Cardiac atrium fibroblast (primary cell): ENCODE data around the genes USH1G, NT5C and SLC25A19.

DNA sequence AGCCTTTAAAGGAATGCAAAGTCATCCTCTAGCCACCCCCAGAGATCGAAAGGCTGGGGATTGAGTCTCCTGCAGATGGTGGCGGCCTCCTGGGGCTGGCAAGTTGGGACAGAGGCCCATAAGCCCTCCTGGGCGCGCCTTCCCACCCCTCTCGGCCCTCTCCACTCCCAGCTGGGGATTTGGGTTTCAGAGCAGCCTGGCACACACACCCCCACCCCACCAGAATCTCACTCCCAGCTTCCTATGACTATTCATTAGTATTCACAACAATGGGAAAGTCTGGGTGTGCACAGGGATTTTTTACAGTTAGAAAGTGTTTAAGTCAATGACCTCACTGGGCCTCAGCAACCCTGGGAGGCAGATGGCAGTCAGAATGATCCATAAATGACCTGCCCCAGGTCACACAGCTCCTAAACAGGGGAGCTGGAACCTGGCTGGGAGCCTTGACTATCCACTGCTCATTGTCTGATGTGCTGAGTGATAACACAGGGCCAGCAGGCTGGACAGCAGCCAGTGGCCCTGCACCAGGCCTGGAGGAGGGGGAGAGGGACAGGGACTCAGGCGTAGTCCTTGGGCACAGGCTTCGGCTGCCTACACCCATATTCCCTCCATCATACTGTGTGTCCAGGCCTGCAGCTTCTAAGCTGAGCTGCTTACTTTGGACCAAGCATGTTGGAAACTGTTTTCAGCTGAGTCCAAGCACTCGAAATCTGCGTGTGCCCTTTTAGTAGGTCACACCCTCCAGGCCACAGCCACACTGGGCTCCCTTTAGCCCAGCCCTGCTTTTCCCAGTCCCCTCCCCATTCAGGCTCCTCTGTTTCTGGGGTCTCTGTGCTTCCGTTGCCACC, 12.2 kb downstream of the NHERF1 start:
- RAMPAGE, long total RNA, result no peak

DNA sequence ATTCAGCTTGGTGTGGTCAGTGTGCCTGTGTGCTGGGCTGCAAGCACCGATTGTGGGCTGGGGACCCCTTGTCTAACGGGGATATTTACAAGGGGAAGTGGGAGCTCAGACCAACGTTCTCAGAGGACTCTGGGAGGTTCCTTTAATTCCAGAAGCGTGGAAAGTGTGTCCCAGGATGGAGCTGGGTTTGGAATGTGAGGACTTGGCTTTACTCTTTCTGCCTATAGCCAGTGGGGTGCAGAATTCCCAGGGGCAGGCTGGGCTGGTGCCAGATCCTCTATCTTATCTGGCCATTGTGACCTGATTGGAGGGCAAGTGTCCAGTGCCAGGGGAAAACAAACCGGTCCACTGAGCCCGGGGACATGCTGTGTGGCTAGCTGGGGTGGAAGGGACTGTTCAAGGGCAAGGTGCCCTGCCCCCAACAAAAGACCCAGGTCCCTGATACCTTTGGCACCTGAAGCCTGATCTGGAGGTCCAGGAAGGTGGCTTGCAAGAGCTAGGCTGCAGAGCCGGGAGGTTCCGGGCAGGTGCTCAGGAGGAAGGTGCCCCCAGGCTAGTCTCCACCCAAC, 6.5 kb downstream of the NAT9 start:
- RAMPAGE, long total RNA, result no peak

GRCh38 chr17:74770147-74771184, 5.7 kb downstream of the NAT9 start:
- RAMPAGE, long total RNA, result no peak

DNA sequence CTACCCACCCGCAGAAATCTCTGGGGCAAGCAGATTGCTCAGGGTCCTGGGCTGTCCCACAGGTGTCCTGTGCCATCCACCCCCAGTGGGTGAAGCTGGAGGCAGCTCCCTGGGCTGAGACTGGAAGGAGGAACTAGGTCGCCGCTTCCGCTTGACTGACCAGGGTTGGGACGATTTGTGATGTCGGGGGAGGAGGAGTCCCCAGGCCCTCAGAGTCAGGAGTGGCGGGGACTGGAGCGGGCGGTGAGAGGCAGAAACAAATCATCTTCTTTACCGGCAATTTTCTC, 25.6 kb downstream of the GRIN2C start:
- RAMPAGE, long total RNA, result no peak

DNA sequence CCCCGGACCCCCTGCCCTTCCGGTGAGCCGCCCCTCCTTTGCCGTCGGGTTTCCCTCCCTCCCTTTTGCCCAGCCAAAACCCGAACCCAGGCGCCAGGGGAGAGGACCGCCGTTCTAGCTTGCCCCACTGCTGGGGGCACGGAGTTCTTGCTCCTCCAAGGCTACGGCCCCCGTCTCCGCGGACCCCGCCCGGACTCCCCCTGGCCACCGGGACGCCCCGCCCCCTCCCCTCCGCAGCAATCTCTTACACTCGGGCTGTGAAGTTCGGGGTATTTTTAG, 250 bp downstream of the GRIN2C start:
- RAMPAGE, long total RNA, result no peak

DNA sequence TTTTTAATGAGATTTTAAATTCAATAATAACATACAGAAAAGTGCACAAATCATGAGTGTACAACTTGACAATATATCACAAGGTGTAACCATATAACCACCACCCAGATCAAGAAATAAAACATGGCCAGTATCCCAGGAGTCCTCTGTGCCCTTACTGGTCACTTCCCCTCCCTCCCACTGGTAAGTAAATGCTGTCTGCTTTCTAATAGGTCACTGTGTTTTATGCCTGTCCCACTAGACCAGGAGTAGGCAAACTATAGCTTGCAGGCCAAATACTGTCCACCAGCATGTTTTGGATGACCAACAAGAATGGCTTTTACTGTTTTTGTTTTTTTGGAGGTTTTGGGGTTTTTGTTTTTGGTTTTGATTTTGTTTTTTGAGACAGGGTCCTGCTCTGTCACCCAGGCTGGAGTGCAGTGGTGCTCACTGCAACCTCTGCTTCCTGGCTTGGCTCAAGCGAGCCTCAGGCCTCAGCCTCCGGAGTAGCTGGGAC, 1.3 kb upstream of the FDXR start:
- RAMPAGE, long total RNA, result no peak

DNA sequence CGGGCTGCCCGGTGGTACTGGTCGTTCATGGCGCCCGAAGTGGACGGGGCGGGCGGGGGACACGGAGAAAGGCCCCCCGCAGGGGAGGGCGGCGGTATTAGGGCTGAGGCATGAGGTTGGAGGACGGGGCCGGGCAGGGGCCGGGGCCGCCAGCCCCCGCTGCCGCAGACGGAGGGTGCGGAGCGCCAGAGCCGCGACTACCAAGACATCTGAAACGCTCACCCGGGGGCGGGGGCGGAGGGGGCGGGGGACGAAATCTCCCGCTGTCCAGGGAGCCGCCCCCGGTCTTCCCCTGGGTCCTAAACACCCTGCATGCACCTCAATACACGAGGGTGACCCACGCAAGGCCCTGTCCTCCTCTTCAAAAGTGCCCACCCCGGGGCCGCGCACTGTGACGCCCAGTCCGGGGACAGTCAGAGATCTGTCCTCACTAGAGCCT, at the start of gene USH1G:
USH1G (minus strand) TSS at position 211 of the 439 bp plus-strand sequence.
- RAMPAGE, long total RNA, result no peak

- RAMPAGE, long total RNA, result no peak
These were observed 16.6 kb downstream of the OTOP3 start for GRCh38 chr17:74952084-74952895.

GRCh38 chr17:75011734-75012276, 665 bp upstream of the MRPL58 start:
- RAMPAGE, long total RNA, result no peak

GRCh38 chr17:75021918-75022310, 9.4 kb downstream of the MRPL58 start:
- RAMPAGE, long total RNA, result no peak

- RAMPAGE, long total RNA, result no peak
These were observed 12.6 kb downstream of the ATP5PD start for GRCh38 chr17:75034230-75034417.

- RAMPAGE, long total RNA, result no peak
These were observed 12.7 kb downstream of the KCTD2 start for GRCh38 chr17:75059762-75060178.

DNA sequence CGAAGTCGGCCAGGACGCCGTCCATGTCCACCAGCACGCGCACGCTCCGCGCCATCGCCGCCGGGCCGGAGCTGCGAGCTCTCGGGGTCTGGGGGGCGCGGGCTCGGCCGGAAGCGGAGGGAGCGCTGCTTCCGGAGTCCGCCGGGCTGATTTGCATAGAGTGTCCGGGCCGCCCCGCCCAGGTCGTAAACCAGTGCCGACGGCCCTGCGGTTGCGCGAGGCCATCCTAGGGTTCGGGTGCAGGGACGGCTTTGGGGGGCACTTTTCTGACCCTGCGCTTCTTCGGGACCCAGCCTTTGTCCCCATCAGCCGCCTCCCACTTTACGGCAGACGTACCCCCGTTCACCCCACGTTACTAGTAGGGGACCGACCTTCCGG, at the start of gene NT5C:
NT5C (minus strand) TSS at position 90 of the 378 bp plus-strand sequence.
- RAMPAGE, long total RNA, result no peak

GRCh38 chr17:75153140-75154025, 929 bp downstream of the JPT1 start:
- RAMPAGE, long total RNA, result no peak

DNA sequence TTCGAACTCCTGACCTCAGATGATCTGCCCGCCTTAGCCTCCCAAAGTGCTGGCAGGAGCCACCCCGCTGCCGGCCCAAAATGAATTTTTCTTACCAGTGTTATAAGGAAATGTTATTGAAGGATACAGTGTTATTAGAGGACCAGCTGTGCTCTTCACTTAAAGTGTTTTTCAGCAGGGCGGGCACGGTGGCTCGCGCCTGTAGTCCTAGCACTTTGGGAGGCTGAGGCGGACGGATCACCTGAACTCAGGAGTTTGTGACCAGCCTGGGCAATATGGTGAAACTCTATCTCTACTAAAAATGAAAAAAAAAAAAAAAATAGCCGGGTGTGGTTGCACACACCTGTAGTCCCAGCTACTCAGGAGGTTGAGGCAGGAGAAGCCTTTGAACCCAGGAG, 2.5 kb downstream of the NUP85 start:
- RAMPAGE, long total RNA, result no peak

DNA sequence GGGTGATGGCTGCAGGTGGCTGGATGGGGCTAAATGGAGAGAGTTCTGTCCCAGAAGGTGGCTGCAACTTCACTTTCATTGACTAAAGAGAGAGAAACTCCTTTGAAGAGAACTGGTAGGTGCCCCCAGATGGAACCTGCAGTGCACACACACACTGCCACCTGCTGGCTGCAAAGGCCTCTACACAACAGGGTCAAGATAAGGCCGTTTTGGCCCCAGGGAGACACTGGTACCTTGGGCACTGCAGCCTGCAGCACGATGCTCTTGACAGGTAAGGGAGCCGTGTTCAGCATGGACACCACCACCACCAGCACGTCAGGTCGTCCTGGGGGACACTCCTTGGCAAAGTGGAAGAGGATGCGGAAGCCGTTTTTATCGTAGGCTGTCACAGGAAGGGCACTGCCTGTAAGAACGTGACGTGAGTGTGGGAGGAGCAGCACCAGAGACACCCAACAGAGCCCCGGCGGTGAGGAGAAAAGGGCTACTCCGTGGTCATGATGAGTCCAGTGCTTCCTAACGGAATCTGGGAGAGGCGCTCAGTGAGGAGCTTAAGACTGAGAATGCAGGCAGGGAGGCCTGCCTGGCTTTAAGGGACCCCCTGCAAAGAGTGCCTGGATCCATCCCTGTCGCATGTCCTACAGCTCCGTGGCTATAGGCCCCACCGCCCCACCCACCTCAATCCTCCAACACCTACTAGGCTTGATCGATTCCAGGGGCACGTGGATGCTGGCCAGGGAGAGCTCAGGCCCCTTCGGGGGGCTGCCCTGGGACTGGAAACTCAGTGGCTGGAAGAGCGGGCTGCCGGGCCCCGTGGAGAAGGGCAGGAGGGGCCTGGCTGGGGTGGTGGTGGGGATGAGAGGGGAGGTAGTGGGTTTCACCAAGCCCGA, 22.5 kb downstream of the GGA3 start:
- RAMPAGE, long total RNA, result no peak

DNA sequence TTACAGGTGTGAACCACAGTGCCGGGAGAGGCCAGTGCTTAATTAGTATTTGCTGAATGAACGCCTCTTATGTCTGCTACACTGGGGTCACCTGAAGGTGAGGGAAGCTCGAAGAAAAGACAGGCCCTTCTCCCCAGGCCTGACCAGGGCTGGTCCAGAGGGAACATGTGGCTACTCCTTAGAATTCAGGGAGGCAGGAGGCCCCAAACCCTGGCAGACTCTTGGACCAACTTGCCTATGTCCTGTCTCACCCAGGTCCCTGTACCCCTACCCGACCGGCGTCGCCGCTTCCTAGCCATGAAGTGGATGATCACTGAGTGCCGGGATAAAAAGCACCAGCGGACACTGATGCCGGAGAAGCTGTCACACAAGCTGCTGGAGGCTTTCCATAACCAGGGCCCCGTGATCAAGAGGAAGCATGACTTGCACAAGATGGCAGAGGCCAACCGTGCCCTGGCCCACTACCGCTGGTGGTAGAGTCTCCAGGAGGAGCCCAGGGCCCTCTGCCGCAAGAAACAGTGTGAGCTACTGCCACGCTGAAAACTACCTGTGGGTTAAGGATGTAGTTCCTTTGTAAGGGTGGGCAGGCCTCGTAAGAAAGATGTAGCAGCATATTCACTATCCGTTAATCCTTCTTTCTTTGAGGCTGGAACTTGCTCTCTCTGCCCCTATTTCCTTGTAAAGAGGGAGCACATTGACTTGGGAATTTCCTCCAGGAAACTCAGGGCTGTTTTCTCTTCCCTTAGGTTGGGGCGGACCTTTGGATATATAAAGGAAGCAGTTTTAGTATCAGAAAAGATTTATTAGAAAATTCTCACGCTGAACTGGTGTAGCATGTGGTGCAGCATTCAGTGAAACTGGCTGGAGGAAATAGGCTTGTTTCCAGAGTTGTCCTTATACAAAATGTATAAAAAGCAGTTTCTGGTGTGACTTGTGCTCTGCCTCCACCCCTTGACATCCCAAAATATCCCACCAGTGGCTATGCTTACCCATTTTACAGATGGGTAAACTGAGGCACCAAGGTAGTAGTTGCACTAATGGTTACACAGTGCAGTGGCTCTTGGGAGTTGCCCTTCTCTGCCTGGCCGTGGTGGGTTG, 4.1 kb downstream of the MRPS7 start:
- RAMPAGE, long total RNA, result no peak

GRCh38 chr17:75289054-75289495, at the start of gene SLC25A19:
Gene SLC25A19 (minus strand): TSS chr17:75289433.
- RAMPAGE, long total RNA, result no peak

DNA sequence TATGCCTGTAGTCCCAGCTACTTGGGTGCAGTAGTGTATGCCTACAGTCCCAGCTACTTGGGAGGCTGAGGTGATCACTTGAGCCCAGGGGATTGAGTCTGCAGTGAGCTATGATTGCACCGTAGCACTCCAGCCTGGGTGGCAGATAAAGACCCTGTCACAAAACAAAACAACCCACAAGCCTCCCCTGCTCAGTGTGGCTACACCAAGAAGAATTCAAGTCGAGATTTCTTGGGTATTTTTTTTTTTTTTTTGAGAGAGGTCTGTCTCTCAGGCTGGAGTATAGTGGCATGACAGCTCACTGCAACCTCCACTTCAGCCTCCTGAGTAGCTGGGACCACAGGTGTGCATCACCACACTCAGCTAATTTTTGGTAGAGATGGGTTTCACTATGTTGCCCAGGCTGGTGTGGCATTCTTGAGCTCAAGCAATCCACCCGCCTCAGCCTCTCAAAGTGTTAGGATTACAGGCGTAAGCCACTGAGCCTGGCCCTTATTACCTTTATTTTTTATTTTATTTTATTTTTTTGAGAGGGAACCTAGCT, 27.3 kb upstream of the SLC25A19 start:
- RAMPAGE, long total RNA, result no peak

DNA sequence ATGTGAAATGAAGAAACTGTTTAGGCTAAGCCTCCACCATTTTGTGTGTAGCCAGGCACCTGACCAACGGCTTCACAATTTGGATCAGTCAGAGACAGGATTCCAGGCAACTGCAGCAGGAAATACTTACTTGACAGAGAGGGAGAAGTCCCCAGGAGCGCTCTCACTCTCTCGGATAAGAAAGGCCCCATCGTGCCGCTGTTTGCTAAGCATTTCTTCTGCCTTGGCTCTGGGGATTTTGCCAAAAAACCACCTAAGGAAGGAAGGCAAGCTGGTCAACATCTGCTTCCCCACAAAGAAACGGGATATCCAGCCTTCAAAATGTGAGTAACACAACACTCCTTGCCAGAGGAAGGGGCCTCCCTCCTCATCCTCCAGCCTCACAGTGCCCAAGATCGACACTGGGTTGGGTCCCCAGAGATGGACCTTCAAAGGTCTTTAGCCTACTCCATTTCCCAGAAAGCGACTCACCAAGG, 36.6 kb upstream of the SLC25A19 start:
- RAMPAGE, long total RNA, result no peak